Aortic smooth muscle cell (primary cell): ENCODE measurements around a stretch of chr12.

- RRBS: no CpG with 5 or more reads among the region's 7 CpGs
These were observed 23.1 kb downstream of the CMKLR1 start for GRCh38 chr12:108315908-108316473.

DNA sequence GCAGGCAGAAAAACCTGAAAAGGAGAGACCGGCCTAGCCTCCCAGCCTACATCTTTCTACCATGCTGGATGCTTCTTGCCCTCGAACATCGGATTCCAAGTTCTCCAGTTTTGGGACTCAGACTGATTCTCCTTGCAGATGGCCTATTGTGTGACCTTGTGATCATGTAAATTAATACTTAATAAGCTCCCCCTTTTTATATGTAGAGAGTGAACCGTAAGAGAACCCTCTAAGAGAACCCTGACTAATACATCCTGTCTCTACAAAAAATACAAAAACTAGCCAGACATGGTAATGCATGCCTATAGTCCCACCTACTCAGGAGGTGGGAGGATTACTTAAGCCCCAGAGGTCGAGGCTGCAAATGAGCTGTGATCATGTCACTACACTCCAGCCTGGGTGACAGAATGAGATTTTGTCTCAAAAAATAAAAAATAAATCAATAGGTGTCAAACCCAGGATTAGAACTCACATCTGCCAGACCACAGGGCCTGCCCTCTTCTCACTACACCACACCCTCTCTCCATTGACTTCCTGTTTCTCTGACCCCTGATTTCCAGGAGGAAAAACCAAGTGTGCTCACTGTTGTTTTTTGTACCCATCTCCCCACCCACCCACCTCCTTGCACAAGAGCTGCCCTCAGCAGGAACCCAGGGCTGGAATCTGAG, 6.4 kb downstream of the CMKLR1 start:
- RRBS: no CpG with 5 or more reads among the region's 5 CpGs

DNA sequence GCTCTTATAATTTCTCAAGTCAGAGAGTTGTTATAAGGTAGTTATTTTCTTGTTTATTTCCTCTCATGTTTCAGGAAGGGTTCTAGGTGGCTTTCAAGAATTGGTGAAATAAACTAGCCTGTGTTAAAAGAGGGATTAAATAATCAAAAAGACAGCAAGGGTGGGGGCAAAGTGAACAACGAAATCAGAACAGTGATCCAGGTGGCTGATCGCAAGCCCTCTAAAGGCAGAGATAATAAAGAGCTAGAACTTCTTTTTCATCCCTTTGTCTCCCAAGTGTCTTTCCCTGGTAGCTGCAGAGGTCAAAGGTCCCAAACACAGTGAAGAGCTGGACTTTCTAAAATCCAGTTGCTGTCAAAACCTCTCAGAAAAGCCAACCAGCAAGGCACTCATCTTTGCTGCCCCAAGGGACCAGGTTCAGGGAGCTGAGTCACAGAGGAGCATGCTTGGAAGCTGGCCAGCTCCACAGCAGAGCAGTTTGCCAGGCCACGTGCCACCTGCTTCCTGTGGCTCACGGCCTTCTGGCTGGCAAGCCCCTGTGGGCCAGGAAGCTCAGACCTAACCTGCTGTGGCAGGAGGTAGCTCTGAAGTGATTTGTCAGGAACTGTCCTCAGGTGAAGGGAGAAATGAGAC, 3.4 kb downstream of the ISCU start:
- RRBS: no CpG with 5 or more reads among the region's 4 CpGs

GRCh38 chr12:108616799-108617826, 16.6 kb downstream of the SELPLG start:
- RRBS: no CpG with 5 or more reads among the region's 16 CpGs

GRCh38 chr12:108634294-108634812, 659 bp upstream of the SELPLG start:
- RRBS: no CpG with 5 or more reads among the region's 5 CpGs

DNA sequence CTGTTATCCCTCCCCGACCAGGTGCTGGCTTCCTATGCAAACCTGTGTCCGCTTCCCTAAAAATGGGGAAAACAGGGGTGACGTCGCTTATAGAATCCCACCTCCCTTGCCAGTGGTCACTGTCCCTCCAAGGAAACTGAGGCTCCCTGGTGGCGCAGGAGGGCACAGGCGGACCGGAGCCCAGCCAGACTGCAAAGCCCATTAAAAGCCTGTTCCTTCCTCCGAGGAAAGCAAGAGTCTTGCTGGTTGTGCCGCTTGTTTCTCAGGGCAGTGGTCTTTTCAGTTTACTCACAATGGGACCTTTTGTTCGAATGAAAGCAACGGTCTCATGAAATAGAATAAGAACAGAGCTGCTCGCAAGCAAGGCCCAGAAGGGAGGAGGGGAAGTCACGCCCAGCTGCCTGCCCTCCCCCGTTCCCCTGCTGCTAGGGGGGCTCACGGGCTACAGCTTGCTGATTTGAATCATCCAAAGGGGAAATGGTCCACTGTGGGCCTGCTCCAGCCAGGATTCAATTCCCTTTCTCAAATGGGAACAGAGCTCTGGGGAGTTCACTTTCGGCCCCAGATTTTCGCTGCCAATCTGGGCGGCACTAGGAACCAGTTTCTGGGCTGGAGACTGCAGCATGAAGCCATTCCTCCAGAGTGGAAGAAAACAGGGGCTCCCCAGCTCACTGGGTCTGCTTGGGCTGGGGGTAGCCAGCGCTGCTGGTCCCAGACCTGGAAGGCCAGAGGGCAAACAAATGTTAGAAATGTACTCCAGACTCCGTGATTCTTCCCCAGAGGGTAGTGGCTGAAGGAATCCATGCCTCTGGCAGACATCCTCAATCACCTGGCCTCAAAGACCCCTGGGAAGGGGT, 4.7 kb upstream of the SELPLG start:
- RRBS: no CpG with 5 or more reads among the region's 20 CpGs

DNA sequence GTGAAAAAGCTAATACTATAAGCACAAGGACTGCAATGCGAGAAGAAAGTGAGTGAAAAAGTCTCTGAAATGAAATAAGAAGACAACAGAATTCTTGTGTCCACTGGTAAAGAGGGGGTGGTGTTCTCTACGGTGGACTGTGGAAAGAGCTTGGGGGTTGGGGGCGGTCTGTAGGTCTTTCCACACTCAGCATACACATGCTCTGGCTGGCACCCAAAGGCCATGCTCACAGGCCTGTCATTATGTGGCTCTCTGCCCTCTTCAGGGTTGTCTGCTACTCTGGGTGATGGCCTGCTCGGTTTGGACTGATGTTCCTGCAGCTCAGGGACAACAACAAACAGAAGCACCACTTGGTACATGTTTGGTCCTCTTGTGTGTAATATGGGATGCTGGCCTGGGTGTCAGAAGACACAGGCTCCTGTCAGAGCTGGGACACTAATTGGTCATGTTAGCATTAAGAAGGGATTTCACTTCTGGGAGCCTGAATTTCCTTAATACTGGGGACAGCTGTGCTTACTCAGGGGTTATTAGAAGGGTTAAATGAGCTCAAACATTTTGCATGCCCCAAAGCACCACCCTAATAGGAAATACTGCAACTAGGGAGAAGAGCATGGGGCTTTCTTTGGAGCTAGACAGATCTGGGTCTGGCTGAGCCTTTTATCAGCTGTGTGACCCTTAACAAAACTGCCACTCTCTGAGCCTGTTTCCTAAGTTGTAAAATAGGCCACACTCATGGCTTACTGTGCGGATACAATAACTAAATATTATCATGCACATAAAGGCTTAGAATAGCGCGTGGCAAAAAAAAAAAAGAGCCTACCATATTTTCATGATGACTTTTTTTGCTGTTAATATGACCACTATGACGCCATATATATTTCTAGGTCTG, 32.8 kb upstream of the SELPLG start:
- RRBS: no CpG with 5 or more reads among the region's 8 CpGs

- RRBS: no CpG with 5 or more reads among the region's 7 CpGs
These were observed 17.7 kb downstream of the CORO1C start for GRCh38 chr12:108713395-108714149.

DNA sequence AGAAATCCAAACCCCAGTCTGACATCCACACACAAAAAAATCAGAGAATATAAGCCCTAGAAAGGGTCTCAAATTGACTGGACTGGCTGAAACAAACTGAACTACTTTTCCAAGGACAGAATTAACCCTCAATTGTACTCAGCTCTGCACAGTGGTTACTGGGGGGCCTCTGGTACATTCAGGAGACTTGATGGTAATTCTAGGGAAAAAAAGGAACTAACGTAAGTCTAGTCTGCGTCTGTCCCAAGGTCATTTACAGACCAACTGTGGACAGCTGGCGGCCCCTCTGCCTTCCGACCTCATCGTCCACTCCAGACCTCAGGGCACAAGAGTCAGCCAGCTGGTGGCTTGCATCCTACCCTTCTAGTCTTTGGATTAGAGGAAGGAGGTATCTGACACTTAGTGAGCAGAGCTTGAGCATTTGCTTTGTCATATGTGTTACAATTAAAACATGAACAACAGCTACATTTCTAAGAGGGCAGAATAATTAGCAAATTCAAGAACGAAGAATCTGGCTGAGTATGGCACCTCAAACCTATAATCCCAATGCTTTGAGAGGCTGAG, 36.7 kb downstream of the SSH1 start:
- RRBS: no CpG with 5 or more reads among the region's 6 CpGs

DNA sequence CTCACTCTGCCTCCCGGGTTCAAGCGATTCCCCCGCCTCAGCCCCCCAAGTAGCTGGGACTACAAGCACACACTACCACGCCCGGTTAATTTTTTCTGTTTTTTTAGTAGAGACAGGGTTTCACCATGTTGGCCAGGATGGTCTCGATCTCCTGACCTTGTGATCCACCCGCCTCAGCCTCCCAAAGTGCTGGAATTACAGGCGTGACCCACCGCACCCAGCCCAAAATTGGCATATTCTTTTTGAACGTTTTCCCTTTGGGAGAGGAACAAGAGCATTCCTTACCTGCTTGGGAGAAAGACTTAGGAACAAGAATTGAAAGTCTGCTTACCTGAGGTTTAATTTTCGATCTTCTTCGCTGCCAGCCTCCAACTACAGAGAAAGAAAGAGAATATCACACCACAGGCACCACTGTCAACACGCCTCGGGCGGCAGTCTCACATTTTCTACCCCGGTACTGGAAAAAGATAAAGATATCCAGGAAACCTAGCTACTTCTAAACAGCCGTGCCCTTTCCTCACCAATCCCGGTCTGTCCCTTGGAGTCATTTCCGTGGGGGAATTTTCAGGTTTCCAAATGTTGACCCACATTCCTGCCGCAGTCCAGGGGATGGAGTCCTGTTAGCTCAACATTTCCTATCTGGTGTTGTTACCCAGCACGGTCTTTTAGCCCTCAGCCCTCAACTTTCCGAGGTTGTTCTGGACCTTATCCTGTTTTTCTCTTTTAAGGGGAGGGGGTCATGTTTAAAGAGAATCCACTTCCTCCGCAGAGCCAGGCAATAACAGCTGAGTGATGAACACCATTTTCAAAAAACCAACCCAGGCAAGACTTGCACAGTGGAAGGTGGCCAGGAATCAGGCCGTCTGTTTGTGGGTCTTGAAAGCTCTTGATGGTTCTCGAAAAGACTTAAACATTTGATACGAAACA, 4.8 kb downstream of the SSH1 start:
- RRBS: 70% methylated on average over 2 of the region's 26 CpGs

DNA sequence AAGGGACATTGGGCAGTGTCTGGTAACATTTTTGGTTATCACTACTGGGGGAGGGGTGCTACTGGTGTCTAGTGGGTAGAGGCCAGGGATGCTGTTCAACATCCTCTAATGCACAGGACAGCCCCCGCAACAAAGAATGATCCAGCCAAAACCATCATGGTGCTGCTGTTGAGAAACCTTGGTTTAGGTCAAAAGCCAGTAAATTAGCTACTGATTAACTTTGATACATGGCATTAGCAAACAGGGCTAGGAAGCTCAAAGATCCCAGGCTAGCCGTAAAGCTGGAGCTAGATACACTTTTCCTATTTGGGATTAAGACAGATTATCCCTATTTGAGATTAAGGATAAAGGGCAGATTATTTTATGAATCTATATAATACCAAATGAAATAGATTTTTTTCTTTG, 8.8 kb downstream of the ALKBH2 start:
- RRBS: no CpG with 5 or more reads among the region's 2 CpGs

- RRBS: no CpG with 5 or more reads among the region's 15 CpGs
These were observed 7.4 kb downstream of the ALKBH2 start for GRCh38 chr12:109085680-109086379.

- RRBS: 14% methylated on average over 7 of the region's 47 CpGs
These were observed 17.4 kb downstream of the FOXN4 start for GRCh38 chr12:109291176-109292525.

GRCh38 chr12:109460414-109461023, 16.6 kb downstream of the KCTD10 start:
- RRBS: no CpG with 5 or more reads among the region's 15 CpGs

DNA sequence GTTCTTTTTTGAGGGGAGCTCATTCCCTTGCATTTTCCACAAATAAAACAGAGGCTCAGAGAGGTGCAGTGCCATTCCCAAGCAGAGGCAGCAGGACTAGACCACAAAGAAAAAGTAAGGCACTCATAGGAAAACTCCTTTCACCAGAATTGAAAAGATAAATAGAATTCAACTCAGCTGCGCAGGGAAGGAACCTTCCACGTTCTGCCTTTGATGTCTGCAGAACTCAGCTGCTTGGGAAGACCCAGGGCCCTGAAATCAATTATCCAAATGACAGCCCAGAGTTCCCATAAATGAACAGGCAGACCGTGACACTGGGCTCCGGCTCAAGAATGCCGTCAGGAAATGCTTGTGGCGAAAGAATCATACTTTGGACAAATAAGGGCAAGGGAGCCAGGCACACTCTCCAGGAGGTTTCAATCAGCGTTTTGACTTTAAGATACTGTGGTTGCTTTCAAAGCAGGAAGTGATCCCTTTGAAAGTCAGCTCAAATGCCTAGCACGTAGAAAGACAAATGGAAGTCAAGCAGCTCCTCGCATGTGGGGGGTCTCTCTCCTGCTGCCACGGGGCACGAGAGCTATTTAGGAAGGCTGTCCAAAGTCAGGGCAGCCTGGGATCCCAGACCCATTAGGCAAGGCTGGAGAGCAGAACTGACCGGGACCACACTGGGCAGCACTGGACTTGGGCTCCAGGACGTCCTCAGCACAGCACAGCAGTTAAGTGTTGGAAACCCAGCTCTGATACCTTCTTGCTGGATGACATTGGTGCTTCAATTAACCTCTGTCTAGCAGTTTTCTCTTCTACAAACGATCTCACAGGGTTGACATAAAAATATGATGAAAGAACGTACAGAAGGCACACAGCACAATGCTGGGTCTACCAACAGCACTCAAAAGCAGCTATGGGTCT, 13.9 kb downstream of the KCTD10 start:
- RRBS: no CpG with 5 or more reads among the region's 15 CpGs

GRCh38 chr12:109552151-109552839, 21.0 kb downstream of the MMAB start:
- RRBS: no CpG with 5 or more reads among the region's 6 CpGs

DNA sequence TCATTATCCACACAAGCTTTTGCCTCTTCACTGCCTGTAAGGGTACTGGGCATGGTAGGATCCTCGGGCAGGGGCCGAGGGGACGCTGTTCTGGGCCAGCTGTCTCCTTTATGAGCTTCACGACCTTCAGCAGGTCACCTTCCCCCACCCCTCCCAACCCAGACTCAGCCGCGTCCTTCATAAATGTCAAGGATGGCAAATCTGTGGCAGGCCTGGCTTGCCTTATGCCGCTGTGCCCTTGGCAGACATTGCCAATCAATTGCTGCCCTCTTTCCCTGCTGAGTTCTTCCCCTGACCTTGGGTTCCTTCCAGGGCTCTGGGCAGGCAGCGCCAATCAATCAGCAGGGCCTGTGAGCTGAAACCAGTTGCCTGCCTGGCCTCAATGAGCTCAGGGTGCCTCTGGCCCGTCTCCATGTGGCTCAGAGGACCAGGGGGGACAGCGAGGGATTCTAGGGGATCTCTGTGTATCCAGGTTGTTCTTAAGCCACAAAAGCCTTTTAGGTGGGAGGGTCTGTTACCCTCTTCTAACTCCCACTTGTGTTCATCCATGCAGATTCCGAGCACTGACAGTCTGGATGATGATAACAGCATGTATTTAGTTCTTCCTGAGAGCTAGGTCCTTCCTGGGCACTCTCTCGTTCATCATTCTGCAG, 7.7 kb downstream of the FAM222A start:
- RRBS: no CpG with 5 or more reads among the region's 12 CpGs

DNA sequence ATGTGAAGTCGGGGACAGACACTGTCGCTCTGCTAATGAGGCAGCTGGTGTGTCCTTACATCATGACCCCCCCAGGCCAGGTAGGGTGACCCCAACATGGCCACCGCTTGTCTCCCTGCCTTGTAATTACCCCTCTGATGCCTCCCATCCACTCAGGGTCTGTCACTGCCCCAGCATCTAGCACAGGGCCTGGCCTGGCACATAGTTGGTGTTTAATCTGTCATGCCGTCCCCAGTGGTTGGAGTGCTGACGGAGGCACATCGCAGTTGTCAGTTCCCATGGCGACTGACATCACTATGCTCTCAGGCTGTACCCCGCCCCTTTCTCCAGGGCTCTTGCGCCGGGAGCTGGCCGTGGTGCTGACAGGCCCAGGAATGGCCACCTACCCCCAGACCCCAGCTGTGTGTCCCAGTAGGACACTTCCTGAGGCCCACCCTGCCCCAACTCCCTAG, 22.9 kb downstream of the FAM222A start:
- RRBS: no CpG with 5 or more reads among the region's 11 CpGs

- RRBS: no CpG with 5 or more reads among the region's 6 CpGs
These were observed 30.7 kb downstream of the FAM222A start for GRCh38 chr12:109744346-109744761.

DNA sequence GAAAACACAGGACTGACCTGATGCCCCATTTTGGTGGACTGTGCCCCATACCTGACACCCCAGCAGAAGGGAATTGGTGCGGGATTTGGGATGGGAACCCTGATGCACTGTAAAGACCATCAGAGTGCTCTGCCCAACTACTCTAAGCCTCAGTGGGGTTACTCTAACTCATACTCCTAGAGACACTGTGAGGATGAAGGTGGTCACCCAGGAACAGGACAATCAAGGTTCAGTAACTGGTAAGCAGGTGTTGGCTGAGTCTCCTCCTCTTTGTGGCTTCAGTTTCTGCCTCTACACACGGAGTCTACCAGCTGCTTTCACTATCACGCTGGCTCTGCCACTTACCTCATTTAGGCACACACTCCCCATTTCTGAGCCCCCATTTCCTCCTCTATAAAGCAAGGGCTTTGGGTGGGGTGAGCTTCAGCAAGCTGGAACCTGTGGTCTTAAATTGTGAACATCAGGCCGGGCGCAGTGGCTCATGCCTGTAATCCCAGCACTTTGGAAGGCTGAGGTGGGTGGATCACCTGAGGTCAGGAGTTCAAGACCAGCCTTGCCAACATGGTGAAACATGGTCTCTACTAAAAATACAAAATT, 7.3 kb upstream of the TCHP start:
- RRBS: no CpG with 5 or more reads among the region's 5 CpGs